Type B pancreatic cell (in vitro differentiated cells): ENCODE measurements around a stretch of chr14.

DNA sequence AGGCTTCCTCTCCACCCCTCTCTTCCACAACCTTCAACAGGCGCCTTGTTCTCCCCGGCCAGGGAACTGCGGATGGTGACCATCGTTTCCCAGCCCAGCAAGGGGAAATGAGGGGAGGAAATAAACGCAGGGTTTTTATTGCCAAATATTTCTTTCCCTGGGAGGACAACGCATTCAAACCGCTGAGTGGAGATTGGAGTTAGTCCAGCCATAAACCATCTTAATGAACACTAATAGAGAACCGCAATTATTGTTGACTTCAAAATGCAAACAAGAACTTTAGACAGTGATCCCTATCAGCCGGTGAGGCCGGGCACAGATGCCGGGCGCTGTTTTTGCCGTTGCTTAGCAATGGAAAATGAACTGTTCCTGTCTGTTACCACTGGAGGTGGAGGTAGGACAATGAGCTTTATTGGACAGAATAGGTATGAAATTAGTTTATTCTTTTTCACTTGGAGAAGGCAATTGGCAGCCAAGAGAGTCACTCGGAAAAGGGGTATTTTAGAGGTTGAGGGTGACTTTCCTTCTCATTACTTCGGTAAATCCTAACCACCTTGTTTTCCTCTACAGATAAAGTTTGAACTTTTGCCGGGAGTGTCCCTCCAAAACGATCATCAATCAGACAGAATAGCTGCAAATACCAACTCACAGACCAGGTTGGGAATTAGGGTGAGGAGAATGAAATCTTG is 216.8 kb downstream of the TTC8 start:
- PRO-cap: unidirectional peak, minus-strand start at position 108 of the sequence

DNA sequence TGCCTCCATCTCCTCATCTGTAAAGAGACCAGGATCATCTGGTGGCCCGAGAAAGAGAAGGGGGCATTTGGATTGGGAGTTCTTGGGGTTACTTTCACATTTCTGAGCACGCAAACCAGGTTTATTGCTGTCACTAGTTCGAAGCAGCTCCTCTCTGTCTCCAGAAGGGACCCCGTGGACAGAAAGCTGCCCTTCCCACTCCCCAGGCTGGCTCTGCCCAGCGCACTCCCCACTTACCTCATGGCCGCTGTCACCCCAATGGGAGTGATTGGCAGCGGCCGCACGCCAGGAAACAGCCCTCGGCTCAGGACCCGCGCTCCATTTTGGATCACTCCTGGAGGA is 236.6 kb downstream of the FOXN3 start:
- PRO-cap: no peak

DNA sequence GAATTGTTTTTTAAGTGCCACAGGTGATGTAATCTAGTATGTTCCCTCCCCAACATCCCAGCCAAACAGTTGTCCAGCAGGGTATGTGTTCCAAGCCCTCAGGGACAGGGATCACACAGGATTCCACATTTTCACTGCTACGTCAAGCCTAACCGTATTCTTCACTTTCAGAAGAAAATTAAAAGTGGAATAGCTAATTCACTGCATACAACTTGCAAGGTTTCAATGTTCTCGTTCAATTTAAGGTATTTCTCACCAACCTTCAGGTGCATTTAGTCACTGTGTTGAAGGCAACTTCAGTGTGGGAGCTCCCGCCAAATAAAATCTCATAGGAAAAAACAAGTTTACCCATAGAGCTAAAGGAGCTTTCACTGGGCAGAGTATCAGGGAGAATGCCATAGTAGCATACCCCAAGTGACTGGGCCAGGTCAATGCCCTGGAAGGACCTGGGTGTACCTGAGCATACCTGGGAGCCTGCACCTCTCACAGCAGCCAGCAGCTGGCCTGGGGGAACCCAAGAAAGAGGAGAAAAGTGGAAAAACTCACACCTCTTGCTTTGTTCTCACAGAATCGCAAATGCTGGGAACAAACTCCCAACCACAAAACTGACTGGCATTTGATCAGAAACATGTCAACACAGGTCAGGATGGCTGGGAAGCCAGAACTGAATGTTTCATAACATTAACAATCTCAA is 8.3 kb downstream of the FOXN3 start:
- PRO-cap: no peak

GRCh38 chr14:89409250-89409883 is 7.7 kb downstream of the FOXN3 start:
- PRO-cap: no peak

DNA sequence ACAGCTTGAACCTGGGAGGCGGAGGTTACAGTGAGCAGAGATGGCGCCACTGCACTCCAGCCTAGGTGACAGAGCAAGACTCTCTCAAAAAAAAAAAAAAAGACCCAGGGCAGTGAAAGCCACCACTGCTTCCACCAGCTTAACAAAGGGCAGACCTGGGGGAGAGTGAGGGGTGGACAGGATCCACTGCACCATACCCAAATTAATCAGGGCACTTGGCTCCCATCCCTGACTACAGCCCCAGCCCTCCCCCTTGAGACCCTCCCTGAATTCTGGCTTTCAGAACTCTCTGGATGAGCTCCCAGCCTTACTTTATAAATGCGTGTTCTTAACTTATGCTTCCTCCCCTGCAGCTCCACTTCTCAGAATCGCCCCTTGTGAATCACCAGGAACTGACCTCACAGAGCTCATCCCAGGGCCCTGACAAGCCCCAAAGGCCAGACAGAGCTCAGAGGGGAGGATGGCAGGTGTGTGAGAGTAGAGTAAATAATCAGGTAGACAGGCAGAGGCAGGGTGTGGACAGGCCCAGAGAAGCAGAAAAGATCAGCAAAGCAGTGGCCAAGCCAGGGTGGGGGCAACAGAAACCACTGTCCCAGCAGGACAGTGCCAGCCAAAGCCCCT is 68.1 kb upstream of the FOXN3 start:
- PRO-cap: no peak

GRCh38 chr14:89493161-89493463 is 76.1 kb upstream of the FOXN3 start:
- PRO-cap: no peak

GRCh38 chr14:89575341-89575764 is 158.3 kb upstream of the FOXN3 start:
- PRO-cap: no peak

DNA sequence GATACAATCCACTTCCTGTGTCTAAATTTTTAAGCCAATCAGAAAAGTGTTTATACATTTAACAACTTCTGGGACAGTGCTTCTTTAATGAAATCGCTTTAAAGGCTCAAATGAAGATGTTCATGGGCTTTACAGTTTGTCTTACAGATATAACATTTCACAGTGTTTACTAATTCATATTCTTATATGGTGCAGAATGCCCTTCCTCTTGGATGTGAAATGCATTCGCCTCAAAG is 200.0 kb upstream of the FOXN3 start:
- PRO-cap: no peak

- PRO-cap: no peak
These were observed 243.1 kb upstream of the FOXN3 start for GRCh38 chr14:89659953-89660715.

- PRO-cap: bidirectional peak, plus-strand start at chr14:89701870, minus-strand start at chr14:89701612
These were observed 253.1 kb downstream of the EFCAB11 start for GRCh38 chr14:89701028-89702186.

DNA sequence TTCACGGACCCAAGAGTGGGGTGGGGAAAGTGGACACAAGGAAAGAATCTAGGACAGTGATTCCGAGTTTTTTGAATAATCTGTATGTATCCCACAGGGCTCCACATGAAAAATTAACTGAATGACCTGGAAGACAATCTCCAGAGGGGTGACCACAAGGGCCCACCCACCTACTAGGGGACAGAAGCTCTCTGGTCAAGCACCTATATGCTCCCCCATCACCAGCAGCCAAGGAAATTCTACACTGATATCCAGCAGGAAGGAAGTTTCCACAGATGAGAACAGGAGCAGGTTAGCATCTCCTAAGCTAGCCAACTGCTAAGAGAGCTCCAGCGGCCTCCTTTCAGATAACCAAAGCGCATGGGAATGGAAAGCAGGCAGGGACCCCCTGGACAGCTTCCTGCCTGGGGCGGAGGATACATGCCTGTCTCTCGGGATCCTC is 35.9 kb downstream of the PSMC1 start:
- PRO-cap: no peak

DNA sequence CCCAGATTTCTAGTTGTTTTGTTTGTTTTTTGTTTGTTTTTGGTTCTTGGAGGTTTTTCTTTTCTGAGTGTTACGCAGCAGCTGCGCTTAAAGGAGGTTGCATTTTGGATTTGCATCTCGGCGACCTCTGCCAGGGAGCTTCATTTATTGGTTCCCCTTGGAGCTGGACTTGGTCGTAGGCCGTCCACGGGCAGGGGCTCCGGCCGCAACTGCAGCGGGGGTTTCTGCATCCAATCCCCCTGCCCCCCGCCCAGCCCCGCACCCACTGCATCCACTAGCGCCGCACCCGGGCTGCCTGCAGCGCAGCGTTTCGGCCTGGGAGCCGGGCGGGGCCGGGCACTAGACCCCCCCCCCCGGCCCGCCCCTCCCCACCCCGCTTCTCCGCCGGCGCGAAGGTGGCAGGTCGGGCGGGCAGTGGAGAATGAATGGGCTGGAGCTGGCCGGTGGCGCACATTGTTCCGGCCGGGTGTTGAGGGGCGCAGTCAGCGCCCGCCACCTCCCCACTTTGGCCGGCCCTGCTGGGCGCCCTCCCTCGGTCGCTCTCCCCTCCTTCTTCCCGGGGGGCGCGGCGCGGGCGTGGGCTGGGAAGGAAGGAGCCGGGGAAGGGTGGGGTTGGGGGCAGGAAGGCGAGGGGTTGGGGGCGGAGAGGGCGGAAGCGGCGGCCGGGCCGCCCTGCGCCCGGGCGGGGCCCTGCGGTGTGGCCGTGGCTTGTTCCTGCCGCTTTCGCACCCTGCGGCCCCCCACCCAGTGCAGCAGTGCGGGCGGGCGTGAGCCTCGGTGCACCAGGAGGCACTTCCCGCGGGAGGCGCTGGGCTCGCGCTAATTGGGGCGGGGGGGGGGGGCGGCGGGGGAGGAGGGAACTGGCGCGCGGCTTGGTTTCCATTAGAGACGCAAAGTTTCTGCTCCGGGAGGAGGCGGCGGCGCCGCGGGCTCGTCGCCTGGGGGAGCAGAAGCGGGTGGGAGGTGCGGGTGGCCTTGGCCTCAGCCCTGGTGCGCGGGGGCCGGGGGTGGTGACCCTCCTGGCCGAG is 768 bp downstream of the CALM1 start:
- PRO-cap: unidirectional peak, plus-strand start at position 453 of the sequence; bidirectional peak, plus-strand start at position 885 of the sequence, minus-strand start at position 749 of the sequence

DNA sequence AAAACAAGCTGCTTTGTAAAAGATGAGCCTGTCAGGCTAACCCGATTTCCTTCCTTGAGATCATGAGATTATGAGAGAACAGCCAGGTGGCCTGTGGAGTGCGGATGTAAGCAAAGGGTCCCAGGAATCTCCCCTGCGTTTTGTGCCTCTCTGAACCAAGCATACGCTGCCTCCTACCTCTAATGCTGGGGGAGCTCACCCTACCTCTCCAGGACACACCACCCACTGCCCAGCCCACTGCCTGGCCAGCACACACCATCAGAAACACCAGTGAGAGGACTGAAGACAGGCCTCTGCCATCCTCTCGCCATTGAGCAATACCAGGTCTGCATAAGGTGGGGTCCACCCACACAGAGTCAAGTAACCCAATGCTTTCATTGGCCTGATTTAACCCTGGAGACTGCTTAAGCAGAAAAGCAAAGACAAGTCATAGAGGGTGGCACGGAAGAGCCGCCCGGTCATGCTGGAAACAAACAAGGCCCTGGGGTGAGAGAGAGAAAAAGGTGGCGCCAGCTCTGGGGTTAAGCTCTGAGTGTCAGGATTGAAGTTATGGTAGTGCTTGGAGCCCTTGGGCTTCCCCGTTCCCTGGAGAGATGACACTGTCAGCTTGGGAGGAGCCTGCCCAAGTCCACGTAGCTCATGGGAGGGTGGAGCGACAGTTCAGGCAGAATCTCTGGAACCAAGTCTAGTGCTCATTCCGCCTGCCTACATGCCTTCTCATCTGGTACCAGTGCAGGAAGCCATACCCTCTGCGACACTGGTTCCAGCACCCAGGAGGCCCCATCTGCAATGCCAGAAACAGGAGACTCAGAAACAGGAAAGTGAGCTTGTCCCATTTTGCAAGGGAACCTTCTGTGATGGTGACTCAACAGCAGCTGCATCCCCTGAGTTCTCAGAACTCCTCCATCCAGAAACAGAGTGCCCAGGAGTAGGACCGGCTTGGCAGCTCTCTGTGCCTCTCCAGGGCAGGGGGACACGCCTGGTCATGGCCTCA is 46.7 kb downstream of the CALM1 start:
- PRO-cap: unidirectional peak, minus-strand start at position 920 of the sequence

DNA sequence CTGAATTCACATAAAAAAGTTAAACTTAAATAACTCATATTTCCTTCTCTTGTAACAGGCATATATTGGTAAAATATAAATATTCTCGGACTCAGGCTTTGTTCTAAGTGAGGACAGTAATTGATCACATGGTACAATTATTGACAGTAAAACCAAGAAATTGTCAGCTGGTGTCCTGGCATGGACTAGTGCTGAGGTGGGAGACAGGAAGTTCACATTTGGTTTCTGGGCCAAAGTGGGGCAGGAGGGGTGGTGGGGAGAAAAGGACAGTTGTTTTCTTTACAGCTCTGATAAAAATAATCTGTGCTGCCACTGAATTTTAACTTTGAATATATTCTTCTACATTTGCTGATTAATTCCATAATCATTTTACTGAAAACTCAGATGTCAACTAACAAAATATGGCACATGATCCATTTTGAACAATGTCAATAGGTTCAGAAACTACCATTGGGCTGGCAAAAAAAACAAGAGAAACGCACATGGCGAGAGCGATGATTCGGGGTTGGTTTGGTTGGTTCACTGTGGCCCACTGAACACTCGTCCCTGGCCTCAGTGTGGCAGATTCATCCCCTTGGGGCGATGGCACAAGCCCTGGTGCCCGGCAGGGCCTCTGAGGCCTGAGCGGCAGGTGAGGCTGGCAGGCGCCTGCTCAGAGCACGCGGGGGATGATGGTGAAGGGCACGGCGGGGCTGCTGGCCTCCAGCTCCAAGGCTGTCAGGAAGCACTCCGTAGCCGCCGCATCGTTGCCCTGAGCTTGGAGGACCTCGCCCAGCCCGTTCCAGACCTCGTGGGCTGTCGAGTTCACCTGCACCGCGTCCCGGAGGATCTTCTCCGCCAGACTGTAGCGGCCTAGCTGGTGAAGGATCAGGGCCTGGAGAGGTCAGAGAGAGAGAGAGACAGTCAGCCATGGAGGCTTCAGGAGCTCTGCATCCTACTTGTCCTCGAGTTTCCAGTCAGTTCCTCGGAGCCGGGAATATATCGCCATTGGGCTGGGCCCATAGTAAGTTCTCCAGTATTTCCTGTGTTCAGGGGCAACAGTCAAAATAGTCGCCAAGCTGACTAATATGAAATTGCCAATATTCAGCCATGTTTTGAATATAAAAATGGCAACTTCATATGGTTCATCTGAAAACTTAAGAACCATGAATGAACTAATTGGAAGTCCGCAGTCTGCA is 144.3 kb downstream of the CALM1 start:
- PRO-cap: no peak

- PRO-cap: no peak
These were observed 200.5 kb downstream of the TTC7B start for GRCh38 chr14:90615690-90616250.

DNA sequence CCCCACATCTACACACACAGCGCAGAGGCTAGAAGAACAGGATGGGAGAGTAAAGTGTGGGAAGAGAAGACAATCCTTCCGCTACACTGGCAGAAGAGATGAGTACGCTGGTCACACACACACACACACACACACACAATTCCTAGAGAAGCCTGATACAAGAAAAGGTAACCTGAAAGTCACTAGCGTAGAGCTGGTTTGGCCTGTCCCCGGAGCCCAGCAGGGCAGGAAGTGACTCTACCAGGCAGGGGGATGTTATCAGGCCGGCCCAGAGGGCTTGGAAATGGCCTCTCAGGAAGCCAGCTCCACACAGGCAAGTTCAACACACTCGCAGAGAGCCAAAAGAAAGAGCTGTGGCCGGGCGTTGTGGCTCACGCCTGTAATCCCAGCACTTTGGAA is 12.5 kb downstream of the TTC7B start:
- PRO-cap: no peak

DNA sequence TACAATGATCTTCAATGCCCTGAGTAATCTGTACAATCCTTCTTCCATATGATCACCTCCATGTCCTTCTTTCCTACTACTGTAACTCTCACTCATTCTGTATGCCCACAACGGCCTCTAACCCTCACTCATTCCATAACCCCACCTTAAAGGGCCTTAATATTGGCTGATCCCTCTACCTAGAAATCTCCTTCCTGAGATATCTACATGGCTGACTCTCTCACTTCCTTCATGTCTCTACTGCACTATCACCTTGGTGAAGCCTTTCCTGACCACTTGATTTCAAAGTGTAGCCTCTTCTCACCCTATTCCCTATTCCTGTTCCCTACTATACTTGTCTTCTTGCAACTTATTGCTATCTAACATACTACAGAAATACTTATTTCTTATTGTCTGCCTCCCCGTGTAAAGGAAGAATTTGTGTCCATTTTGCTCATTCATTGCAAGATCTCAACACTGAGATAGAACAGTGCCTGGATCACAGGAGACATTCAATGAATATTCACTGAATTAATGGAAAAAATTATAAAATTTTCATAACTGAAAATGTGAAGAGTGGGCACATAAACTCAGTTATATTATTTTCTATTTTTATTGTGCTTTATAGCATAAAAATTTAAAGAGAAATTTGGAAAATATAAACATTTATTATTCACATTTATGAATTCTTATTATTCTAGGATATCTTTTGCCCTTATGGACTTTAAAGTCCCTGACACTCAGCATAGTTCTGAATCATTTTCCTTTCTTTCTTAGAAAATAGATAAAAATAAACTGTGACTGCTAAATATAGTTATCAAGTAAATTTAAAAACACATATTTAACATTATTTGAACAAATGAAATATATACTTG is 117.7 kb upstream of the TTC7B start:
- PRO-cap: no peak

GRCh38 chr14:91108779-91109717 is 4.8 kb upstream of the DGLUCY start:
- PRO-cap: no peak

DNA sequence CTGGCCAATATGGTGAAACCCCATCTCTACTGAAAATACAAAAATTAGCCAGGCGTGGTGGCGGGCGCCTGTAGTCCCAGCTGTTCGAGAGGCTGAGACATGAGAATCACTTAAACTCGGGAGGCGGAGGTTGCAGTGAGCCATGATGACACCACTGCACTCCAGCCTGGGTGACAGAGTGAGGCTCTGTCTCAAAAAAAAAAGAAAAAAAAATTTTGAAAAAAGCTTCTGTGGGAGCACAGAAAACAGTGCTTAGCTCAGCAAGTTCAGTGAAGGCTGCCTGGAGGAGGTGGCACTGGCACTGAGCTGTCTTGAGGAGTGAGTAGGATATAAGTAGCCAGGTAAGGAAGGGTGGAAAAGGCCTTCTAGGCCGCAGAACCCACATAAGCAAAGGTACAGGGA is 25.5 kb downstream of the GPR68 start:
- PRO-cap: no peak

- PRO-cap: no peak
These were observed 59.1 kb upstream of the GPR68 start for GRCh38 chr14:91303559-91304051.